ENCODE data around the gene MSTN.

DNA sequence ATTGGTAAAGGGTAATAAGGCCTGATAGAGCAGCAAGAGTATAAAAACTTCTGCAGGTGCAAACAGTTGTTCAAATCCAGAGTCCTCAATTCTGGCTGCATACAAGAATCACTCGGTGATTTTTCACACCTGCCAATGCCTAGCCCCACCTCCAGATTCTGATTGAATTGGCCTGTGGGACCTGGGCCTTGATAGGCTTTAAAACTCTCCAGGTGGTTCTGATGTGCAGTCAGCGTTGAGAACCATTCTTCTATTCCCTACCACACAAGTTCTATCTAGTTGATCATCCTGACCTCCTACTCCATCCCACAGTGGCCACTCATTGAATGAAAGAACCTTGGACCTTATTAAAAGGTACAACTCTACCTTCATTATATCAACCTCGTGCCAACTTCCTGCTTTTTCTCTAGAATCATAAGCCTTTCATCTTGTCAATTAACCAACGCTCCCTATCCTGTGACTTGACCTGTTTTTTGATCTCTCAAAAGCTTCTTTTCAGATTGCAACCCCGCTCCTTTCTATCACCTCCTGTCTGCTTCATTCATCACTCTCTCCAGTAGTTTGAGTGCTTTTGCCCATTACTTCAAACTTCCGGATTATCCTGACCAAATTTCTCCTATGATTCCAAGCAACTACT is 55.9 kb downstream of the SLC40A1 start:
- PRO-cap, result no peak

- PRO-cap, result no peak
Measured at GRCh38 chr2:189549047-189549507, 31.5 kb downstream of the SLC40A1 start.

GRCh38 chr2:189581262-189581852 is 771 bp upstream of the SLC40A1 start:
- PRO-cap, result unidirectional peak, minus-strand start at chr2:189581688

DNA sequence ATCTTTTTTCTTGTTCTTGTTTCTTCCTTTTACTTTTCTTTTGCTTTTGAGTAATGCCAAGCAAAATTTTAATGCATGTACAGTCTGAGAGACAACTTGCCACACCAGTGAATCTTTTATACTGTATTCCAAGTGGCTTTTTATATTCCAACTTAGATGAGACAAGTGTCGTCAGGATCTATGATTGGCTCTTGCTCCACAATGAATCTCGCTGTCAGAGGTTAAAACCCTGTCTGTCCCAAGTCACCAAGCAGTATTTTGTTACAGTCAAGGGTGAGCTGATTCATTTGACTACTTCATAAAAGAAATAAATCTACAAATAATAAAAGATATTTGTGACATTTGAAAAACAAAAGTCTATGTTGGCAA is at the start of gene MSTN:
Gene MSTN, minus strand, starts transcription at position 115 of the 369 bp plus-strand sequence.
- PRO-cap, result no peak

GRCh38 chr2:190181880-190182616 is 1.4 kb downstream of the C2orf88 start:
- PRO-cap, result no peak

DNA sequence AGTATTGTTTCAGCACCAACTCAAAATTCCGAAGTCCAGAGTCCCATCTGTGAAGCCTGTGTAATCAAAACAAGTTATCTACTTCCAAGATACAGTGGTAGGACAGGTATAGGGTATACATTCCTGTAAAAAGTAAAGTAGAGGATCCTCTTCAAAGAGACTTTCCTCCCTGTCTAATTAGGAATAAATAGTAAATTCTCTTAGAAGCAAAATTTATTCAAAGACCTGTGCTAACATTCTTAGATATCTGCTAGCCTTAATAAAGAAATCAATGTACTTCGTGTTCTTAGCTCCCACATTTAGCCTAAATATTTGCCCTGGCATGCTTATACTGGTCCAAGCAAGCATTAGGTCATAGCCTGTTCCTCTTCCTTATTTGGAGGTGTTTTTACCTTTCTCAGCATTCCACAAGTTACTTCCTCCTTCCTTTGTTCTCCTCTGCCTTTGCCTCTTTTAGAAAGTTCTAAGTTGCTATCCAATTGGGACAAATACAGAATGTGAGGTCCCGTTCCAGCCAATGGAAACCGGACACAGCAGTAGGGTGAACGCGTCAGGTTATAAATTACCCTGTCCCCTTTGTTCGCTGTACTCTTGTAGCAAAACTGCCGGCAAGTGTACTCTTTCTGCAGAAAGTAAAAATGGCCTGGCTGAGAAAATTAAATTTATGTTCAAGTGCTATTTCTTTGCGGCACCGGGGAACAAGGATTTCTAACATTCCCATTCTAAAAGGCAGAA is 40.0 kb downstream of the HIBCH start:
- PRO-cap, result no peak

DNA sequence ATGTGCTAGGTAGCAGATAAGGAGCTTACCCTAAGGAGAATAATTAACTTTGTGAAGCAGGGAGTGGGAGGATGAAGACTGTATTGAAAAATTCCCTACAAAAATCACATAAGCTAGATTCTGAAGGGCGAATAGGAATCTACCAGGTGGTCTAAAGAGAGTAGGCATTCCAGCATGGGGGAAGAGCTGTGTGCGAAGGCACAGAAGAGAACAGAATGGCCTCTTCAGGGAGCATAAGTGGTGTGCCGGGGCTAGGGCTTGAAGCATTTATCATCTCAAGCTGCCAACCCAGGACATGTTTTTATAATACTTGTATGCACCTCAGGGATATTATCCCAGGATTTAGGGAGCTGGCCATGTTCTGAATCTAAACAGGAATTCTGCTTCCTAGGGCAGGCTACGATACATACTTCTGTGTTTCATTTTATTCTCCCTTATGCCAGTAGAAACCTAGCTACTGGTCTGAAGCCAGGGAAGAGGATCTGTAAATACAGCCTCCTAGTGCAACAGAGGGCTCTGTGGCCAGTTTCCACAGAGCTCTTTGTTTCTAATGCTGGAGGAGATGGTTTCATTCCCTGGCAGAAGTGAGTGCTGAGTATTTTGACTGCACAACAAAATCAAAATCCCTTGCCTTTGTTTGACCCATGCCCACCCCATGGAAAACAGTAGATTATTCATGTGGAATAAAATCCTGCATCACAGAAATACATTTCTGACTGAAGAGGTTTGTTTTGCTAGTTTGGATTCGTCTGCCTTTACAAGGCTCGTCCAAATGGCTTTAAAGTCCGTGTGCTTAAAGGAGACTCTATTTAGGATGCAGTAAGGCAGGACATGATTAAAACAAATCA is 56.5 kb downstream of the NEMP2 start:
- PRO-cap, result no peak

GRCh38 chr2:190532407-190533202 is 1.9 kb downstream of the NEMP2 start:
- PRO-cap, result no peak

DNA sequence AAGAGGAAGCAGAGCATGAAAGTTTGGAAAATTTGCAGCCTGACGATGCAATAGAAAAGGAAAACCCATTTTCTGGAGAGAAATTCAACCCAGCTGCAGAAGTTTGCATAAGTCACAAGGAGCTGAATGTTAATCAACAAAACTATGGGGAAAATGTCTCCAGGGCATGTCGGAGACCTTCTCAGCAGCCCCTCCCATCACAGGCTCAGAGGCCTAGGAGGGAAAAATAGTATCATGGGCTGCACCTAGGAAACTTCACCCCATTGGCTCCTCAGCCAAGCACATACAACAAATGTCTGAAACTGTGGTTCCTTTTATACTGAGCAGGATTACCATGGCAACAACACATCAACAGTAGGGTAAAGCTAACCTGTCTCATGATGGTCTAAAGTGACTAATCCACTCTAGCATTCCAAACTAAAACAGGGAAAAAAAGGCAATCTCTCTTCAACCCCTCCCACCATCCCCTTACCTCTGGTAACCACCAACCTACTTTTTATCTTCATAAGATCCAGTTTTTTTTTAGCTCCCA is 3.2 kb upstream of the NEMP2 start:
- PRO-cap, result no peak

GRCh38 chr2:190608035-190608423 is 40.9 kb upstream of the NAB1 start:
- PRO-cap, result no peak

- PRO-cap, result no peak
Measured at GRCh38 chr2:190678256-190679193, 29.6 kb downstream of the NAB1 start.

GRCh38 chr2:190932714-190933418 is 52.2 kb downstream of the GLS start:
- PRO-cap, result no peak

GRCh38 chr2:190999159-190999496 is 14.8 kb downstream of the STAT1 start:
- PRO-cap, result no peak

GRCh38 chr2:191025229-191025639 is 11.3 kb upstream of the STAT1 start:
- PRO-cap, result no peak

DNA sequence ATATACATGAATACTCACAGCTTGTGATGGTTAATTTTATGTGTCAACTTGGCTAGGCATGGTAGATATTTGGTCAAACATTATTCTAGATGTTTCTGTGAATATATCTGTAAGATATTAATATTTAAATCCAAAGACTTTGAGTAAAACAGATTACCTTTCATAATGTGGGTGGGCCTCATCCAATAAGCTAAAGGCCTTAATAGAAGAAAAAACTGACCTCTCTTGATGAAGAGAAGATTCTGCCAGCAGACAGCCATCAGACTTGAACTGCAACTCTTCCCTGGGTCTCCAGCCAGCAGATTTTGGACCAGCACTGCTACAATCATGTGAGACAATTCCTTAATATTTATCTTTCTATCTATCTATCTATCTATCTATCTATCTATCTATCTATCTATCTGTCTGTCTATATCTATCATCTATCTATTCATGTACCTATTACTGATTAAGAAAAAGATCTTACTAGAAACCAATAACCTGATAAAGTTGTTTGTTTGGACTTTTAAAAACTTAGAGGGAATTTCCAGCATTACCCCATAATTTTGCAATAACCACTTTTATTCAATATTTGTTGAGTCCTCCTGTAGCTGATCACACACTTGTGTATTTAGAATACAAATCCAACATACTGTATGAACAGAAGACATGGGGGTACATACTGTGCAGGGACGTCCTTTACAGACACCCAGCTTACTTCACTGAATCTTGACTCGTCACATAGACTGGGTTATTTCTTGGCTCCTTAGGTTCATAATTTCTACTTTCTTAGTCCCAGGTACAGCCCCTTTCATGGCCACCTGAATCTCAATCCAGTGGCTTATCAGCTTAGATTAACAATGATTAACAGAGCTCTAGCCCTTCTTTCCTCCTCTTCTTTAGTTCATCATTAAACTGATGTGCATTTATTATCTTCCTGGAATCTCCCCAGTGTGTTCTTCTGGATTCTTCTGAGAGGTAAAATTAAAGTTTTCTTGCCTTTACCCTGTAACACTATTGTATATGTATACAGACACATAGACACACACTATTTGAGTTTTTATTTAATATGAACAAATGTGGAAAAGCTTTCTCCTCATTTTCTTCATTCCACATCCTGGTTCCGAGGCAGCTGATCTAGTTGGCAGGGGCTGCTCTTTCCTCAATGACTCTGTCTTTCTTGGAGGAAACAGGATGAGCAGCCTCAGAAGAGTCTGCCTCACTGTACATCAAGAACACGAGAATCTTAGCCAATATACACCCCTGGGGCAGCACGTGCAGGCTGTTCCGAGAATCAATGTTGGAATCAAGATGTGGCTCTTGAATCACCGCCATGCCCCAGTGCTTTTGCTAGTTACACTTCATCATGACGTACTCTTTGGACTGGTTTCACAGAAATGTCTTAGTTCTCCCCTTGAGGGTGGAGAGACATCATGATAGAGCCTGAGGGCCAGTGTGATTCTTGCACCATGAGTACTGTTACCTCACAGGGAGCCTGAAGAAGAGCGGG is 27.4 kb upstream of the STAT4 start:
- PRO-cap, result no peak

GRCh38 chr2:191265146-191265714 is 20.0 kb downstream of the MYO1B start:
- PRO-cap, result no peak

GRCh38 chr2:191689274-191689590 is 11.3 kb downstream of the NABP1 start:
- PRO-cap, result no peak

- PRO-cap, result no peak
Measured at GRCh38 chr2:191835866-191836549, 10.9 kb downstream of the CAVIN2 start.

DNA sequence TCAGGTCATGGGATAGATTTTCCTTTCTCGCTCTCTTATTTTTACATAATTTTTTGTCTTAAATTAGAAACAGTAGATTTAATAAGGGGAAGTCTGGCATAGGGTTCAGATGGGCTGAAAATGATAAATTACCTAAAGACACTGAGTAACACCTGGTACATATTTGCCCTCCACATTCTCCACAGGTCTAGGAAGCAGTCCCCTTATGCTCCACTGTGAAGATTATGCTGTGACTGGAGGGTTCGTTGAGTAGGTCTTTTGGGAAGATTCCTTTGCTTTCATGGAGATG is 3.6 kb downstream of the CAVIN2 start:
- PRO-cap, result no peak

GRCh38 chr2:193502307-193503276 is 1307.9 kb upstream of the TMEFF2 start:
- PRO-cap, result no peak